Mesenchymal stem cell of adipose (primary cell): ENCODE data around the genes FRS2 and KCNMB4.

- CAGE, long polyA plus RNA = no peak
Observed at GRCh38 chr12:68532202-68532611, 78.5 kb upstream of the RAP1B start.

- CAGE, long polyA plus RNA = no peak
Observed at GRCh38 chr12:68675475-68675963, 11.3 kb upstream of the NUP107 start.

GRCh38 chr12:68687159-68687669 lies 436 bp downstream of the NUP107 start:
- CAGE, long polyA plus RNA = no peak

GRCh38 chr12:68842911-68843406 lies 35.0 kb downstream of the MDM2 start:
- CAGE, long polyA plus RNA = no peak

DNA sequence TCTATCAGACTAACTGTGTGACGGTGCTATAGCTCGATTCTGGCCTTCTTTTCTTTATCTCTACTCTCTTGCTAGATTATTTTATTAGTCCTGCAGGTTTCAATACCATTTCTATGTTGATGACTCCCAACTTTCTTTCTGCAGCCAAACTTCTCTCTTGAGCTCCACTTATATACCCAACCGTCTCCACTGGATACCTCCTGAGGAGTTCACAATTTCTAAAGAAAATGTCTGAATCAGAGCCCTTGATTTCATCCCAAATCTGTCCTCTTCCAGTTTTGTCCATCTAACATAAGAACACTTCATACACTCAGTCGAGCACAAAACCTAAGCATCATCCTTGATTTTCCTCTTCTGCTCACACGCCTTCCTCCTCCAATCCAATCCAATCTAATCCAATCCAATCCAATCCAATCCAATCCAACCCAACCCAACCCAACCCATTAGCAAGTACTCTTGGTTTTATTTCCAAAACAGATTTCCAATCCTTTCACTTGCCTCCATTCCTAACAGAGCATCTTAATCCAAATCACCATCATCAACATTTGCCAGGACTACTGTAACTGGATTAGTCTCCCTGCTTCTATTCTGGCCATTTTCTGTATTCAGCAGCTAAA lies 14.6 kb downstream of the CPM start:
- CAGE, long polyA plus RNA = no peak

DNA sequence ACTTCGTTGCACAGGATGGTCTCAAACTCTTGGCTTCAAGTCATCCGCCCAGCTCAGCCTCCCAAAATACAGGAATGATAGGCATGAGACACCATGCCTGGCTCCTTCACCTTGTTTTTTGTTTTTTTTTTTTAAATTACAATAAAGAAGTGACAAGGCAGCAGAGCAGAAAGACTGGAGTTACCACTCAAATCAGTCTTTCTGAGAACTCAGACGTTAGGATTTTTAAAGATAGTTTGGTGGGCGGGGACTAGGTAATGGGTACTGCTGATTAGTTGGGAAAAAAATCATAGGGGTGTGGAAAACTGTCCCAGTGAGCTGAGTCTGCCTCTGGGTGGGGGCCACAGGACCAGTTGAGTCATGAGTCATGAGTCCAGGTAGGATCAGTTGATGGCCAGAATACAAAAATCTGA lies 11.6 kb upstream of the CPM start:
- CAGE, long polyA plus RNA = no peak

DNA sequence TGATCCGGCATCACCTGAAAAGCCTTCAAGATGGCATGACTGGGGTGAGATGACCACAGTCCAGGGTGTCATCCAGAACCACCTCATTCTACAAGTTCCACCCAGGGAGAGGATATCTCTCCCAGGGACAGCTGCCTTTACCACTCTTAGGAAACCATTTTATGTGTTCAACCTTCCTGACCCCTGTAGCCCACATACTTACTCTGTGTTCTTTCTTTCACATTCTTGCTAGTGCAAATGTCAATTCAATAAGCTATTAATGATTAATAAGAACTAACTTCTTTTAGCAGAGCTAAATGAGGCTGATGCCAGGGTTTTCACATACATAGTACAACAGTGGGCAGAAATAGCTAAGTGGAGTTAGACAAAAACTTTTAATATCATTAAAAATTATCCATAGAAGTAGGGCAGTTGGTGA lies 43.5 kb upstream of the CPM start:
- CAGE, long polyA plus RNA = no peak

DNA sequence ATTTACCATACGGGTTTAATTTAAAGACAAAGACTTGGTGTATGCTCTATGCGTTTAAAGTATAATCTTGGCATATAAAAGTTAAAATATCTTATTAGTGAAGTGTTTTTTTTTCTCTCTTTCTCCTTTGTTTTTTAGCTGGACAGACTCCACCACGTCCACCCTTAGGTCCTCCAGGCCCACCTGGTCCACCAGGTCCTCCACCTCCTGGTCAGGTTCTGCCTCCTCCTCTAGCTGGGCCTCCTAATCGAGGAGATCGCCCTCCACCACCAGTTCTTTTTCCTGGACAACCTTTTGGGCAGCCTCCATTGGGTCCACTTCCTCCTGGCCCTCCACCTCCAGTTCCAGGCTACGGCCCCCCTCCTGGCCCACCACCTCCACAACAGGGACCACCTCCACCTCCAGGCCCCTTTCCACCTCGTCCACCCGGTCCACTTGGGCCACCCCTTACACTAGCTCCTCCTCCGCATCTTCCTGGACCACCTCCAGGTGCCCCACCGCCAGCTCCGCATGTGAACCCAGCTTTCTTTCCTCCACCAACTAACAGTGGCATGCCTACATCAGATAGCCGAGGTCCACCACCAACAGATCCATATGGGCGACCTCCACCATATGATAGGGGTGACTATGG lies 19.2 kb downstream of the CPSF6 start:
- CAGE, long polyA plus RNA = no peak

GRCh38 chr12:69262128-69262907 lies 22.9 kb downstream of the CPSF6 start:
- CAGE, long polyA plus RNA = no peak

- CAGE, long polyA plus RNA = no peak
Observed at GRCh38 chr12:69332642-69333273, 15.4 kb upstream of the LYZ start.

DNA sequence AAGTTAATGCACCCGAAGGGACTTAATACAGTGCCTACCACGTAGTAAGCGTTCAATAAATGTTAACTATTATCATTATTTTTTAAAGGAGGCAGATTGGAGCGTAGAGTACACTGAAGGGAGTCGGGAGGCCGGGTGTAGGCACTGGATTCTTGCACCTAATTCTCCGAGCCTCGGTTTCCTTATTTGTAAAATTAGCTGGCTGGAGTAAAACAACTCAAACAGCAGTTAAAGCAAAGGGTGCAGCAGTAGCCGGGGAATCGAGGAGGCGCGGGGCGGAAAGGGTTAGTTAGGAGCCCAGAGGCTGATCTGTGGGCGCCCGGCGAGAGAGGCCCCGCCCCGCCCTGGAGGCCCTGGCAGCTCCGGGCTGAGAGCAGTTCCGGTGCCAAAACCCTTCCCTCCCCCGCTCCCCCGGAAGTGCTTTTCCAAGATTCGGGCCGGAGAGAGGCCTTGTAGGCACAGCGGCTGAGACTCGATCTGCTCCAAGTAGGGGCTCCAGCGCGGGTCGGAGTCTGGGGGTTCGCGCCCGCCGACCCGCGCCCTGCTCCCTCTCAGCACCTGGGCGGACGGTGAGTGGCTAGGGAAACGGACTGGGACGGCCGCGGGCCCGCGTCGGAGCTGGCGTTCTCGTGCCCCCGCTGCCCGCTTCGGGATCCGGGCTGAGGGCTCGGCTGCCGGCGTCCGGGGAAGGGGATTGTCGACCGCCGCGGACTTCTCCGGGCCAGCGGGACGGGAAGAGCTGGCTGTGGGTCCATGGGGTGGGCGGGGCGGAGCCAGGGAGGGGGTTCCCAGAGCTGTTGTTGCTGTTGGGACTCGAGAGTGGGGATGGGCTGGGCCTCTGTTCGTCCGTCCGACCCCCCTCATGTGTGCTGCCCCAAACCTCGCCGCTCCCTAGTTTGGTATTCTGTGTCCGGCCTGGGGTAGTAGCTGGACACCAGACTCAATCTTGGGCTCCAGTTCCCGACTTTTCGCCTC lies at the start of gene FRS2:
Gene FRS2 (plus strand): TSS at position 427 of the 975 bp plus-strand sequence.
- CAGE, long polyA plus RNA = no peak

- CAGE, long polyA plus RNA = no peak
Observed at GRCh38 chr12:69936034-69936640, 111.1 kb downstream of the MYRFL start.

GRCh38 chr12:69994664-69995225 lies 169.7 kb downstream of the MYRFL start:
- CAGE, long polyA plus RNA = no peak

- CAGE, long polyA plus RNA = no peak
Observed at GRCh38 chr12:70177967-70178444, 65.2 kb upstream of the CNOT2 start.

DNA sequence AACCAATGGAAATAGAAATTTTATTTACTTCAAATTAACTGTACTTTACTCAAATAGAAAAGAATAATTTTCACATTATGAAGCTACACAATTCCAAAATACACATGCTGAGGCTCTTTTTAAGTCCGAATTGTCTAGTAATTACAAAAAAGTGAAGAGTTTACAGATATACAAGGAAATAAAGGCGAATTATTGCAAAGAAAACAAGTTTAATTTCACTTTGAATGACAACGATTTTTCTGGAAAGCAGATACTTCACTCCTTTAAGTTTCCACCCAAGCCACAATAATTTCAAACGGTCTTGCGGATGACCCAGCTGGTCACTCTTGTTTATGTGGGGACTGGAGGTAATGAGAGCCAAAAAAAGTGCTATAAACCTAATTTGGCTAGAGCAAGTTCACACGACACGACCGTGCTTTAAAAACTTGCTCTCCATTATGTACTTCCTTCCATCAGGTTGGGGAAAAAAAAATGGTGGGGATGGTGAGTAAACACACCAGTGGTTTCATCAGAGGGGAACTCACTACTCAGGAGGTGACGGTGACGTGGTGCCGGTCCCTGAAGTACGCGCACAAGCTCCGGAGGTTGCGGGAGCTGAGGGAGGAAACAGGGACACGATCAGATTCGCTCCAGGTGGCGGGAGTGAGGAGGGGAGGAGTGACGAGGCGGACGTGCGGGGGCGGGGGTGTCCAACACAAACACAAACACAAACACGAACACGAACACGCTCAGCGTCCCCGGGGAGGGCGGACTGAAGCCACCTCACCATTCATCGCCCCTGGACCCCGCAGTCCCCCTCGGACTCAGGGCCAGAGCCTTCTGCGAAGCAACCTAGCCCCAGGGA lies 711 bp upstream of the CNOT2 start:
- CAGE, long polyA plus RNA = no peak

GRCh38 chr12:70366055-70367051 lies at the start of gene KCNMB4:
KCNMB4 (plus strand) TSS chr12:70366290.
- CAGE, long polyA plus RNA = no peak

- CAGE, long polyA plus RNA = no peak
Observed at GRCh38 chr12:70550020-70550597, 87.1 kb downstream of the PTPRB start.

- CAGE, long polyA plus RNA = no peak
Observed at GRCh38 chr12:70557385-70558506, 79.5 kb downstream of the PTPRB start.

DNA sequence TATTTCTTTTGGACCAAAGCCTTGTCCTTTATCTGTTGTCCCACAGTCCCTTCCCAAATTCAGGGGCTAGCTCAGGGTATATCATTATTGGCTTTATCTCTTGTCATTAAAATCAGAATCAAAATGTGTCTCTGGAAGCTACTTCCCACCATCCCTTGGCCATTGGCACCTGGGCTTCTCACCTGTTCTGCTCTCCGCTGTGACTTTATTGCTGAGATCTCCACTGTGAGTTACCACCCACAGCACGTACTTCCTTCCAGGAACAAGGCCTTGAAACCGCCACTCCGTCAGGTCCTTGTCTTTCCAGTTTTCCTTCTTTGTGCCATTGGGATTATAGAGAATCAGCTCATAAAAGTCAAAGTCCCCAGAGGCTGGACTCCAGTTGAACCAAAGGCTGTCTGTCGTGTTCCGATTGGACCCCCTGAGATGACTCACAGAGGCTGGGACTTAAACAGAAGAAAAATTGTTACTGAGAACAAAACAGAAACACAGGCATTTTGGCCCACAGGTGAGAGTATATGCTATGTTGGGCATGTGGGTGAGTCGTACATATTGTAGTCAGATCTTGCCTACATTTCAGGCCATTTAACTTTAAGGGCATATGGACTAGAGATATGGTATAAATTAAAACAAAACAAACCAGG lies 76.6 kb downstream of the PTPRB start:
- CAGE, long polyA plus RNA = no peak

- CAGE, long polyA plus RNA = no peak
Observed at GRCh38 chr12:70571719-70572255, 65.4 kb downstream of the PTPRB start.